ENCODE measurements around a stretch of chr22.

- PRO-cap = no peak
- CAGE, long polyA plus RNA = no peak
Measured at GRCh38 chr22:32800593-32801228, 794 bp upstream of the TIMP3 start.

DNA sequence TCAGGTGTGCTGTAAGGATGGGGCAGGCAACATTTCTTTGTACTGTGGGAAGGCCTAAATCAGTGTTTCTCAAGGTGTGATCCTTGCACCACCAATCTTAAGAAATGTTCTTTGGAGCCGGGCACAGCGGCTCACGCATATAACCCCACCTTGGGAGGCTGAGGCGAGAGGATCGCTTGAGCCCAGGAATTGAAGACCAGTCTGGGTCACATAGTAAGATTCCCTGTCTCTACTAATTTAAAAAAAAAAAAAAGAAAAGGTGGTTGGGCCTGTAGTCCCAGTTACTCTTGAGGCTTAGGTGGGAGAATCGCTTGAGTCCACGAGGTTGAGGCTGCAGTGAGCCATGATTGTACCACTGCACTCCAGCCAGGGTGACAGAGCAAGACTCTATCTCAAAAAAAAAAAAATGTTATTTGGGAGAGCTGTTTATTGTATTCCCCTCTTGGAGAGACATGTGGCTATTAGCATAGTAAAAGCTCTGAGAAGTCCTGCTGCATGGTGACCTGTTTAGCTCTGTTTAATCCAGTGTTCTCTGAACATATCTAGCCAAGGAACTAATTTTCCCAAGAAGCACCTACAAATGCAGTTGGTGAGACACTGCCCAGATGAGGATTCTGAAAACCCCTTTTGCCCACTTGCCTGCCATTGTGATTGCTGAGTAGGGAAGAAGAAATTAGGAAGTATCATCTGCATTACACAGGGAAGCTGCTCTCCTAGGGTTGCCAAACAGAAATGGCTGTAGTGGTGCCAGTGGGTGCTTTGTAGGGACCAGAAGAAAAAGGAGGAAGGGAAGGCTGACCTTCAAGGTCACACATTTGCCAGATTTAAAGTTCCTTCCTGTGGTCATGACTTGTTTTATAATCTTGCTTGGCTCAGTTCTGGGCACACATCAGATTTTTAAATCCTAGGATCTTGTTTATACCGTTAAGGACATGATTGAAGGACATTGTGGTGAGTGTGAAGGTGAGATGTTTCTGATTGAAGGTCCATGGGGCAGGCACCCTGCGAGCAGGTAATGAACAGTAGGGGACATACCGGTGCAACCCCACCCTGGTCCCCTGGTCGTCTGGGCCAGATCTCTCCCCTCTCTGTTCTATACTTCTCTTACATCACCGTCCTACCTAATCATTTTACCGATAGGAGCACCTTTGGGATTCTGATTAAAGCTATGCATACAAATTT is 15.7 kb downstream of the TIMP3 start:
- PRO-cap = no peak
- CAGE, long polyA plus RNA = no peak

DNA sequence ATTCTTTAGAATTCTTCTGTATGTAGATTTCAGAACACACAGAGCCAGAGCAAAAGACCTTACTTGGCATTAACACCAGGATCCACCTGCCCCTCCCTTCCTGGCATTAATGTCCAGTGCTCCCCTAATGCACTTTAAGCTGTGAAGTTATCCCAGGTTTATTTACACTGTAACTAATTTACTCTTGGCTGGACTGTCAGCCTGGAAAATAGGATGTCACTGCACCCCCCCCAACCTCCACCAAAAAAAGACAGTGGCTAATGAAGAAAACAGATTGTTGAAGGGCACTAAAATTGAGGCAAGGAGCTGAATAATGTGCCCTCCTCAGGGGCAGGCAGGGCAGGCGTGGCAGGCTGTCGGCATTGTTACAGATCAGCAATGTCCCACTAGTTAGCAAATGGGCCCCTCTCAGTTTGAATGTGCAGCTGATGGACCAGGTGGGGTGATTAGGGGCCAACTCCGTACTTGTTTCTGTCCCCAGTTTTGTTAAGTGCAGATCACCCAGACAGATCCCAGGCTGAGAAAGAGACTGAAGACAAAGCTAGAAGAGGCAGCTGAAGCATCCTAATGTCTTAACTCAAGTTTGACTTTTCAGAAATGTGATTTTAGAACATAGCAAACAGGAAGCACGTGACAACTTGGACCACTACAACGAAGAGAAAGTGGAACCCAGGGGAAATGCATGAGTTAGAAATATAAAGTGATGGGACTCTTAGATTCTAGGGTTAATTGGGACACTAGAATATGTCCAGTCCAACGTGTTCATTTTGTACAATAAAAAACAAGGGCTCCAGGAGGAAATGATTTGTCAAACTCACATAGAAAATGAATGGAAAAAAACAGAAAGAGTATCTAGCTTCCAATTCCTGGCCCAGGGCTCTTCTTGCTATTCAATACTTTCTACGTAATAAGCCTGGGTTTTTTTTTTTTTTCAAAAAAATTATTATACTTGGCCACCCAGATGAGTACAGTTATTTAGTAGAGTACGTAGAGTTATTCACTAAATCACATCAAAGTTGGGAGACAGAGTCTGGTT is 30.4 kb downstream of the TIMP3 start:
- PRO-cap = no peak
- CAGE, long polyA plus RNA = no peak

- PRO-cap = no peak
- CAGE, long polyA plus RNA = no peak
Measured at GRCh38 chr22:32860158-32860546, 58.6 kb downstream of the TIMP3 start.

- PRO-cap = no peak
- CAGE, long polyA plus RNA = no peak
Measured at GRCh38 chr22:32863752-32864209, 62.3 kb downstream of the TIMP3 start.

DNA sequence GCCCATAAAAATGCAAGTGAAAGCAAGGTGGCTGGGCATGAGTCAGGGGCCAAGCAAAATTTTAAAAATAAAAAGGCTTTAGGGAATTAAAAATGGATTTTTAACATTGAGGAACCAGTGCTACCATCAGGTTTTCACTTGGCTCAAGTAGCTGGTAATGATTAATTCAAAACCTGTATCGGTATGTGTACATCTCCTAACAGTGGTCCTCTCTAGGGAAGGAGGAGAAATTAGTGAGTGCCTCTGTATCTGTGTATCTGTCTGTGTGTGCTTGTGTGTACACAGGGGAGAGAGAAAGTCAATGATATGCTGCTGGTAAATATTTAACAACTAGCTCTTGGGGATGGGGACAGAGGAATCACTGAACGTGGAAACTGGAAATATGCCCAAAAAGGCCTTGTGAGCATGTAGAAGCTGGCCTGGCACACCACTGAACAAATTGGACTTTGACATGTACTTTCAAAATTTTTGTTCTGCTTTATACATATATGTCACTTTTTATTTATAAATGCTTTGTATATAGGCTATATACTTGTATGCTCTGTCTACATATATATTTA is 214.0 kb upstream of the SYN3 start:
- PRO-cap = no peak
- CAGE, long polyA plus RNA = no peak

GRCh38 chr22:33276767-33277381 is 218.7 kb upstream of the SYN3 start:
- PRO-cap = no peak
- CAGE, long polyA plus RNA = no peak

DNA sequence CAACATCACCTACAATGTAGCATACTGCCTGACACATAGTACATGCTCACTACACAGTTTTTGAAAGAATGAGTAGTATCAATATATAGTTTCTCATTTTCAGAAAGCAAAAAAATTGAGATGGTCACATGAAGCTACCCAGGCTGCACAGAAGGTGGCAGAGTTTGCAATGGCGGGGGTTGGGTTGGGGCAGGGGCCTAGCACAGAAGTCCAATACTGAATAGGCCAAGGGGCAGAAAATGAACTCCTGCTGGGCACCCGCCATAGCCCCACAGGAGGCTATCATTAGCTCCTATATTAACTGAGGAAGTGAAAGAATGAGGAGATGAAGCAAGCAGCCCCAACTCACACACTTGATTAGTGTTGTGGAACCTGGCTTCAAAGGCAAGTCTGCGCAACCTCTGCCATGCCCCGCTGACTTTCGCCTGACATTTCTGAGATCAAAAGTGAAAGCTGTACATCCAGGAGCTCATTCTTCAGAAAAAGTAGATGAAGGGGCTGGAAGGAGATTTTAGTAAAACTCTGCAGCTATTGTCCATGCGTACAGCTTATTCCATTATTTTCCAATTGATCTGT is 241.3 kb upstream of the SYN3 start:
- PRO-cap = unidirectional peak, plus-strand start at position 472 of the sequence
- CAGE, long polyA plus RNA = no peak

- PRO-cap = no peak
- CAGE, long polyA plus RNA = no peak
Measured at GRCh38 chr22:33332362-33333026, 274.3 kb upstream of the SYN3 start.

DNA sequence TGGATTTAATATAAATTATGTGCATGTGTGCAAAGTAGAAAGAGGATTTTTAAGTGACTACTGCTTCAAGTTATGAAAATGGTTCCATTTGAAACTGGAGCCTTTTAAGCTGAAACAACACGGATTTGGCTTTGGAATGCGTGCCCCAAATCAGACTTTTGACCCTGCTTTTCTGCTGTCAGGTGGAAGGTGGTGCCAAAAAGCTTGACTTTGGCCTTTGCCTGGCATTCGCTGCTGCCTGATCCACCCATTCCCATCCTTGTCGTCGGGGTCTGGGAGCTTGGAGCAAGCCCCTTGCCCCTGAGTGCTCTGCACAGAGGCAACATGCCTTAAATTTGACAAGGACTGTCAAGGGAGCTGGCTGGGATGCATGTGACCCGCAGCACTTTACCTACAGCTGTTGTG is 335.2 kb upstream of the SYN3 start:
- PRO-cap = no peak
- CAGE, long polyA plus RNA = no peak

- PRO-cap = no peak
- CAGE, long polyA plus RNA = no peak
Measured at GRCh38 chr22:33492097-33492817, 428.0 kb downstream of the LARGE1 start.

DNA sequence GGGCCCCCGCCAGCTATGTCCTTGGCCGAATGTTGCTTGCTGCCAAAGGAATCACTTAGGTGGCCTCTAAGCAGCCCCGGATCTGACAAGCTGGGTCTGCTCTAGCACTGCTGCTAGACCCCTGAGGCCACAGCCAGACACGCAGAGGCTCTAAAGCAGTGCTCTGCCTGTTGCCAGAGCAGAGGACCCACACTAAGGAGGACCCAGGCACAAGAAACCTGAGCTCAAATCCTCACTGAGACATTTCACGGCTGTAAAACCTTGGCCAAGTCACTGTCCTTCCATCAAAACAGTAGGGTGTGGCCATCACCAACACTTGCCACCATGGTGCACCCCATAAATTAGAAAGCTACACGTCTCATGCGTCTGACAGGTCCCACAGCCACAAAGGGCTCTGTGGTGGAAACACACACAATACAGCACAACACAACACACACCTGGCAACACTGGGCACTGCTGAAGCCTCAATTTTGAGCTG is 215.5 kb downstream of the LARGE1 start:
- PRO-cap = unidirectional peak, minus-strand start at position 164 of the sequence
- CAGE, long polyA plus RNA = no peak

- PRO-cap = no peak
- CAGE, long polyA plus RNA = no peak
Measured at GRCh38 chr22:33736967-33737685, 183.2 kb downstream of the LARGE1 start.

GRCh38 chr22:33739611-33740047 is 180.6 kb downstream of the LARGE1 start:
- PRO-cap = no peak
- CAGE, long polyA plus RNA = no peak

DNA sequence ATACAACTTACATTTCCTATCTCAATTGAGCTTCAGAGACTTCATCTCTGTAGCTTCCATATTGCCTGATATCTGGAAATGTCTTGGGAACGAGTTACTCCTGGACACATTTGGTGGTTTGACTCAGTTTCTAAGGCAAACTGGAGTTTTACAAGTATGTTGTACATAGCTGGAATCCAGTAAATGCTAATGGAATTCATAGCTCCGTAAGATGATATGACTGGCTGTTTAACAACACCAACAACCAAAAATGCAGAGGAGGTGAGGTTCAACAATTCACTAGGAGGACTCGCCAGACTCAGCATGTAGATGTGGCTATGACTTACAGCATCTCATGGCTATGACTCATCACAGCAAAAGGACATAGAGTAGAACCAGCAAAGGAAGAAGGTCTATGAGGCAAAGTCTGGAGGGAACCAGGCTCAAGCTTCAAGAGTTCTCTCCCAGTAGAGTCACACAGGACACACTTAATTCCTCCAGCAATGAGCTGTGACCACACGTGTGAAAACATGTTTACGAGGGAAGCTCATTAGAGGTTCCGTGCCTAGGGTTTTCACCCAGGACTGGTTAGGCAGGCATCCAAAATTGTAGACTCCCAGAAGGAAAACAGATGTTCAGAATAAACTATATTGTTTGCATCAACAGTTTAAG is 116.9 kb downstream of the LARGE1 start:
- PRO-cap = no peak
- CAGE, long polyA plus RNA = no peak

GRCh38 chr22:33879678-33880549 is 40.4 kb downstream of the LARGE1 start:
- PRO-cap = no peak
- CAGE, long polyA plus RNA = no peak

DNA sequence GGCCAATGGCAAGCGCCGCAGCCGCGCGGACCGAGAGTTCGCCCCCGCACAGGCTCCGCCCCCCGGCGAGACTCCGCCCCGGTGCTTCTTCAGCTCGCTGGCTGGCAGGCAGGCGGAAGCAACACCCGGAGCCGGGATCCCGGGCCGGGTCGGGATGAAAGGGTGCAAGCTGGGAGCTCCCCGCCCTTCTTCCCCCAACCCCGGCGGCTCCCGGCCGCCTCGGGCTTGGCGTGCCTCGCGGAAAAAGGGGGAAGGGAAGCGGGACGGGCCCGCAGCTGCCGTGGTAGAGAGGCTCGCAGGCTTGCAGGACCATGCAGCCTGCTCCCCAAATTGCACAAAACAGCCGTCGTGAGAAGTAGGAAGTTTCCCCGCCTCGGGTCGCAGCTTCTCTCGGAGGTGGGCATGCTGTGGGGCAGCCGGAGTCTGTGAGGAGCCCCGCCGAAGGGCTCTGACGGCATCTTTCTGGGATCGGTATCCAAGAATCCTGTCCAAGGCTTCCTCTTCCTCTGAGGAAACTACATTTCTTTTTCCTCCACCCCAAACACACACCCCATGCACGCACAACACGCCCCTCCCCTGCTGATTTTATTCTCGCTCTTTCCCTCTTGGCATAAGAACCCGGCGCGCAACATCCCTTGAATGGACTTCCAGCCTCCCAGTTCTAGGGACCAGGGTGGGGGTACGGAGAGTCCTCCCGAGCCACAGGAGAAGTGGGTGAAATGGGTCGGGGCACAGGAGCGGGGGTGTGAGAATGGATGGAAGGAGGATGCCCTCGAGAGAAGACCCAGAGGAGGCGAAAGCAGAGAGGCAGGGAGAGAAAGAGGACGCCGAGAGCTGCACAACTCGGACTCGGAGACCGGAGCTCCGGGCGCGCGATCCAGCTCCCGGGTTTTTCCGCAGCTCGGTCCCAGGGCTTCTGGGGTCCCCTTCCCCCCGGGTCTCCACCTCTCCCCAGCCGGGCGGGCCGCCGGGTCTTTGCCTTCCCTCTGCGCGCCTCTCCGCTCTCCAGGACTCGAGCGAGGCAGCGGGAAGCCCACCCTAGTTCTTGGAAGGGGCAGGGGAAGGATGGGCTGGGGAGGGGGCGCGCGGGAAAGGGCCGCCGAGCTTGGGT is 1.2 kb upstream of the LARGE1 start:
- PRO-cap = bidirectional peak, plus-strand start at position 92 of the sequence, minus-strand start outside the sequence
- CAGE, long polyA plus RNA = no peak

DNA sequence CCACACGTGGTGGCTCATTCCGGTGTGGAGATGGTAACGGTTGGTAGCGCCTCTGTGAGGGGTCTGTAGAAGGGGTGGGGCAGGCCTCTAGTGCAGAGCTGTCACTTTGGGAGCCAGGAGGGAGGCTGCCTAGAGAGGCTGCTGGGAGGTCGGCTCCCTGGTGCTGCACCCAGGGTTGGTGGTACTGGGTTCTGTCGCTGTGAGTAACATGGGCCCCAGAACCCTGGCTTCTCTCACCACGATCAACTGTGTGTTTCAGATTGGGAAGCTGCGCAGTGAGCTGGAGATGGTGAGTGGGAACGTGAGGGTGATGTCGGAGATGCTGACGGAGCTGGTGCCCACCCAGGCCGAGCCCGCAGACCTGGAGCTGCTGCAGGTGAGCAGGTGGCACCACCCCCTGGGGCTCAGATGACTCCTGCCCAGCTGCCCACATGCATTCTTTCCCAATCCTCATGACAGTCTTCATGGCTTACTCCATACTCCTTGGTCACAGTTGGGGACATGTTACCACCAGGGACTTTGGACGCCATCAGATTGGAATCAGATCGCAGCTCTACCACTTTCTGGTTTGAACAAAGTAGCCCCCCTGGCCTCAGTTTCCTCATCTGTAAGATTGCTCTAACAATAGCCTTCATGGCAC is 27.4 kb downstream of the TOM1 start:
- PRO-cap = no peak
- CAGE, long polyA plus RNA = no peak

DNA sequence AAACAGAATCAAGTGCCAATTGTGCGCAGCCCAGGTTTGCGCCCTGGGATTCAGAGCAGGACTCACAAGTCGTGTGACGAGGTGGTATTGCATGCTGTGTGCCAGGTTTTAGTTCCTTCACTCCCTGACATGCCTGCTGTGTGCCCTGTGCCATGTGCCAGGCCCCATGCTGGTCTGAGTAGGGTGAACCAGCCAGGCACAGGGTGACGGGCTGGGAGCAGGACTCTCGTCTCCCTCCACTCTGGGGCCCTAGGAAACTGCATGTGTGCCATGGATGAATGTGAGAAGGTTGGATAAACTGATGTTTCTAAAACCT is 38.8 kb upstream of the HMOX1 start:
- PRO-cap = no peak
- CAGE, long polyA plus RNA = no peak

DNA sequence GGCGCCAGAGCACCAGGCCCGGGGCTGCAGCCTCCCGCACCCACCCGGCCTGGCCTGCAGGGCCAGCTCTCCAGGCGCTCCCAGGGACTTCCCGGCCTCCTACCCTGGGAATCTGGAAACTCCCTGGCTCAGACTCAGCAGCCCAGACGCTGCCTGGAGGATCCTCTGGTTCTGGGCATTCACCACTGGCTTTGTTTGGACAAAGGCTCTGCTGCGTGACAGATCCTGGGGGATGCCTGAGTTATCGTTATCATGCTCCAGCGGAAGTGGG is 31.0 kb downstream of the MCM5 start:
- PRO-cap = no peak
- CAGE, long polyA plus RNA = no peak

Data from B cell (primary cell).